H4 (cell line): ENCODE measurements around the genes UFD1, CLDN5 and DGCR8.

GRCh38 chr22:19177584-19178122, 883 bp downstream of the SLC25A1 start:
- RAMPAGE, long total RNA: no peak

DNA sequence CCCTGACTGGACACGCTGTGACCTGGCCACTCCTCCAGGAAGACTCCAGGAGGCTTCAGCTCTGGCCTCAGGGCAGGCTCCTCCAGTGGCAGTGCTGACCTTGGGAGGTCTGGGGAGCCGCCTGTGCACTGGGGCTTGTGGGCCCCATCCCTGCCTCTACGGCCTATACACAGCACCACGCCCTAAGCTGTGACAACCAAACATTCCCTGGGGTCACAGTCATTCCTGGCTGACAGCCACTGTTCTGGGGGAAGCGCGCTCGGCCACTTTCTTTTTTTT, 6.5 kb upstream of the SLC25A1 start:
- RAMPAGE, long total RNA: no peak

- RAMPAGE, long total RNA: no peak
These were observed 39.4 kb upstream of the SLC25A1 start for GRCh38 chr22:19217760-19218489.

DNA sequence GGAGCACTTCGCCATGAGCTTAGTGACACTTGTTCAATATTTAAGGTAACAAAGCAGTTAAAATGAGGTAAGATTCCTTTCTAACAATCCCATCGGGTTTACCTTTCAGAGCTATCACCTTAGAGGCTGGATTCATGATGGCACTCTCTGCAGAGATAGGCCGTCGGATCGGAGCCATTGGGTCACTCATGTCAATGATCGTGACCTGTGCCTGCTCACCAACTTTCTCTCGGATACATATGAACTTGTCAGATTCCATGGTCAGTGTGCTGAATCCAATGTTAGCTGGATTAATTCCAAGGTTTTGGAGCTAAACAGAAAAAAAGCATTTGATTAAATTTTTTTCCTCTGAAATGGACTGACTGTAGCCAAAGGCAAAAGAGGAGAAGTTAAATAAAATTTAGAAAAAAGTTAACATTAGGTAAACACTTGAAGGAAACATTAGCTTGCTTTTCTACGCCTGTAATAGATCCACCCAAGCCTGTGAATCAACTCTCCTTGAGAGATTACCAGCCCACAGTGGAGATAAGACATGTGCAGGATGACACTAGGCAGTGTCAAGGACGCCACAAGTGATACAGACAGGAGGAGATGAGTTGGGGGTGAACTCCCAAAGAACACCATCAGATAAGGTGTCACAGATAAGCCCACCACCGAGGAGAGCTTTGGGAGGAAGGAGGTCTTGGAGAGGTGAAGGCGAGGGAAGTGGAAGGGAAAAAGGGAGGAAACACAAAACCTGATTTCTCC, 15.8 kb downstream of the CLTCL1 start:
- RAMPAGE, long total RNA: no peak

DNA sequence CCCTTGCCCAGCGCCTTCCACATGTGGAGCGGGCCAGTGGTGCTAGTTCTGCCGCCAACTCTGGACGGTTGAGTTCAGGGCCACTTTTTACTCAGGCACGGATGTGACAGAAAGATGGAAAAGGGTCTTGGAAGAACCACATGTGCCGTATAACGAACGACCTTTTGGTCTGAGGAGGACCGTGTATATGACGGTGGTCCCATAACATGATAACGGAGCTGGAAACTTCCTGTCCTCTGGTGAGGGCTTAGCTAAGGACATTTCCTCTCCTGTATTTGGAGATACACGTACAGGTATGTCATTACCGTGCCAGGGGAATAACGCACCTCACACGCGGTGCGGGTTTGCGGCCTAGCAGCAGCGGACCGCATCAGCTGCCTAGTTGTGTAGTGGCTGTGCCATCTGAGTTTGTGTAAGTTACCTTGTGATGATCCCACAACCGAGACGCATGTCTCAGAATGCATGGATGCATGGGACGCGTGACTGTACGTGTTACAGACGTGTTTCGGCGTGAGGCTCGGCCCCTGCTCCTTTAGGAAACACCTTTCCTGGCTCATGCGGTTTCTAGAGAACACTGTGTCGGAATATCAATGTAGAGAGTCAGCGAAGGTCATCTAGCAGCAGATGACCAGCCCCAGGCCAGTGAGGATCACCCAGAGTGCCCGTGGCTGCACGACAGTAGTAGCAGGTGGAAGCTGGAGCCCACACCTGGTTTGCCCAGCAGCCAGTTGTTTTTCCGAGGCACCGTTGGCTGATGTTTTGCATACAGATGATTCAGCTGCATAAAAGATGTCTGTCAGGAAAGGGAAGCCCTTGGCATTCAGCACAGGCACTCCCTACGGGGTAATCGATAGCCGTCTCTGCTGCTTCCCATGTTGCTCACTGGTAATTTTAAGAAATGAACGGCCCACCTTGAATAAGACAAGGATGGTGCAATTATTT, 790 bp upstream of the CLTCL1 start:
- RAMPAGE, long total RNA: no peak

DNA sequence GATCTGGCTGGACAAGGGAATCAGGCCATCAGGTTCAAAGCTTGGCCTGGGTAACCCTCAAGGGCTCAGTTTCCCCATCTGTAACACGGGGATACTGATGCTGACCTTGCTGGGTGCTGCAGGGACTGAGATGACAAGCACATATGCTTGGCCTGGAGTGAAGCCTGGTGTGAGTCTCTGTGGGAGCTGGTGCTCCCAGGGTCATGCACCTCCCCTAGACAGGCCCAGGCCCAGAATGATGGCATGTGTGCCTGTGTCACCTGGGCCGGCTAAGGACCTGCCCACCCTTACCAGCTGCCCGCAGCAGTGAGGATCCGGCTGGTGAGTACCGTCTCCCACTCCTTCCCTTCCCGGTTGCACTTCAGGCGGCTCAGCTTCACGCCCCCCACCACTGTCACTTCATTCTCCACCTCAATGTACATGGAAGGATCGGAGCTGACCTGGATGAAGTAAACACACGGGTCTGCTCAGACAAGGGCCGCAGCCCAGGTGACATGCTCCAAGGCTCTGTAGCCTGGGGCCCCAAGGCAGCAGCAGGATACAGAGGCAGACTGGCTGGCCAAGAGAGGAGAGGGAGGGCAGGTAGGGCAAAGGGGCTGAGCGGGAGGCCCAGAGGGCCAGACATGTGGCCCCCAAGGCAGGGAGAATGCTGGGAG, 67.7 kb upstream of the CLTCL1 start:
- RAMPAGE, long total RNA: no peak

GRCh38 chr22:19362747-19362946, 68.9 kb downstream of the HIRA start:
- RAMPAGE, long total RNA: no peak

DNA sequence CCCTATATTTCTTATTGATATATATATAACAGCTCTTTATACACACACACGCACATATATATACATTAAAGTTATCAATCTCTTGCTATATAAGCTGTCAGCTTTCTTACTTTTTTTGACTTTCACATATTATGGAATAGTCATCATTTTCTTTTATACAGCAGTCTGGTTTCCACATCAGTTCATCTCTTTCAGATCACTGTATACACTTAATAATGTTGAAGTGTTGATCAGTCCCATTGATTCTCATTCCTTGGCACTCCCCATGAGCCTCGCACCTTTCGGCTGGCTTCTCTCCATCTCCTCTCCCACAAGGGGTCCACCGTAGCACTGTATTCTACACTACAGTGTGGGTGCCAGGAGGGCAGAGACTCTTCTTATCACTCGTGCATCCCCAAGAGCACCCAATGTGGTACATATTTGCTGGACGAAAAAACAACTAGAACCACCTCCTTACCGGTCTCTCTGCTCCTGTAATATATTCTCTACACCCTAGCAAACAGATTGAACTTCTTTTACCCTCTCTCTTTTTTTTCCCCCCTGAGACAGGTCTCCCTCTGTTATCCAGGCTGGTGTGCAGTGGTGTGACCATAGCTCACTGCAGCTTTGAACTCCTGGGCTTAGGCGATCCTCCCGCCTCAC, 1.2 kb downstream of the C22orf39 start:
- RAMPAGE, long total RNA: no peak

DNA sequence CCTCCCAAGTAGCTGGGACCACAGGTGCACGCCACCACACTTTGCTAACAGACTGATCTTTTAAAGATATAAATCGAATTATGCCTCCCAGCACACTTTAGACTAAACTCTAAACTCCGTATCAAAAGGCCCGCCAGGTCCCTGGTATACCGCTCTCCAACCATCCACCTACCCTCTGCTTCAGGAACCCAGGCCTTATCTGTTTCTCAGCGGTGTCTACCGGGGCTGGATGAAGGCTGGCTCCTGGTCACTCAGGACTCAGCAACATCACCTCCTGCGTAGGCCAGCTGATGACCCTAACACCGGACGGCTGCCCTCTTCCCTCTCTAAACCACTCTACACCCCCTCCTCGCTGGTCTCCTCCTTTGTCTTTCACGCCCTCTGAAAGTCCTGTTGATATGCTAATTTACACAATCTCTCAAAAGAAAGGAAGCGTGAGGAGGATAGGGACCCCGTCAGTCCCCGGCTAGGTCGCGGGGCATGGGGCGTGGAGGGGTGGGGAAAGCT, 636 bp downstream of the C22orf39 start:
- RAMPAGE, long total RNA: no peak

DNA sequence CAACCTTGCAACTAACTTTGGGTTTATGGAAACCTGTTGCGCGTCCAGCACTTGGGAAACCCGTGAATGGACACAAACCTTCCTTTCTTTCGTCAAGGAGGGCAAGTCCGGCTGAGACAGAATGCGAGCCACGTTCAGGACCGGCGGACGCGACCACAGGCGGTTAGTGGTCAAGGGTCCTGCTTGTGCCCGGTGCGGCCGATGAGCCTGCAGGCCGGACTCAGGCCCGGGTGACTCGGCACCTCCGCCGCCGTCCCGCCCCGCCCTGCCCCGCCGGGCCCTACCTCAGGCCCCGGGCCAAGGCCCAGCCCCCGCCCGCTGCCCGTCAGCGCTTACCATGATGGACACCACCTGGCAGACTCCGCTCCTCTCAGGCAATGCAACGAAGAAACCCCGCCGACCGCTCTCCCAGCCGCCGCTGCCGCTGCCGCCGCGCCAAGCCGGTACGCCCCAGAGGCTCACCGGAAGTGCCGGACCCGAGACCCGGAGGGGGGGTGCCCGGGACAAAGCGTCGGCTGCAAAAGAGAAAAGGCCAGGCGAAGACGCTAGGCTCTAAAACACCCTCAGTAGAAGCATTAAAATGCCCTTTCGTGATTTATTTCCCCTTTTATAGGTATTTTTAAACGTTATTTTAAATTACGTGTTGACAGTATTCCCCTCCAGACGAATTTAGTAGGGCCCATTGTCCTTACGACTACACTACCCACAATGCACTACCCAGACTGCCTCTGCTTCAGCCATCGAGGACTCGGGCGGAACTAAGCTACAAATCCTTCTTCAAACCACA, at the start of gene UFD1:
UFD1 (minus strand) TSS at position 447 of the 787 bp plus-strand sequence.
- RAMPAGE, long total RNA: start-site peak on the minus strand centred at position 241 of the sequence, 51 bp wide, 21 reads; start-site peak on the minus strand centred at position 410 of the sequence, 58 bp wide, 146 reads

- RAMPAGE, long total RNA: no peak
These were observed at the start of gene CLDN5 for GRCh38 chr22:19524314-19525114. CLDN5 (minus strand) TSS chr22:19524410.

DNA sequence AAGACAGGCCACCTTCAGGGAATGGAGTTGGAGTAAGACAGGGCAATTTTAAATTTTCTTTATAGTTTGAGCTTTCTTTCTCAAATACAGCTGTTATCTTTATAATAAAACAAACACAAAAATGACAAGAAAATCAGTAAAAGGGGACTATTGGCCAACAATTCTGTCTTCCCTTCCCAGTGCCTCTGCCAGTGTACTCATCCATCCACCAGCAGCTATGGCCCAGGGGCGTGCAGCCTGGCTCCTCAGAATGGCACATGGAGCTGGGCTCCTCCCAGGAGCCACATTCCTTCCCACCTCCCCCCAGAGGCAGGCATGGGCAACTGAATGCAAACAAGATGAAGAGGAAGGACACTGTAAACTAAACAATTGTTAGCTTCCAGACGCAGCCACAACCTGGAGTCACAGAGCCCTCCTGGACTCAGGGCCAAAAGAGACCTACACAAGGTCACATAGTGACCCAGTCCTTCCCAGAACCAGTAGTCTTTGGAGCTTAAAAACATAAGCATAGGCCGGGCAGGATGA, 30.5 kb upstream of the CLDN5 start:
- RAMPAGE, long total RNA: no peak

GRCh38 chr22:19604827-19605221, 80.6 kb upstream of the CLDN5 start:
- RAMPAGE, long total RNA: no peak

DNA sequence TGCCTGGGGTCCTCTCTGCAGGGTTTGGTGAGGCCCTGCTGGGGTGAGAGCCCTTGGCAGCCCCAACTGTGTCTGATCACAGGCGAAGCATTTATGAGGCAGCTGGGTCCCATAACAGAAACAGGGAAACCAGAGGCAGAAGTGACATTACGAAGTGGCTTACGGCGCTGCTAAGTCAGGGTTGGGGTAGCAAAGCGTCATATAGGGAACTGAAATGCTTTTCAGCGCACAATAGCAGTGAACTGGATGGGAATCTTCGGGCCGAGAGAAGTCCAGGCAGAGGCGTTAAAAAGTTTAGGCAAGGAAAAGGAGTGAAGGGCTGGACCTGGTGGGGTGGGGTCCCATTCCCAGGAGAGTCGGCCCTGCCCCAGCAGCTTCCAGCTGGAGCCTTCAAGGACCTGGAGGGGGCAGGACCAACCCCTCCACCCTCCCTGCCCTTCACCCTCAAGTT, 92.1 kb upstream of the SEPTIN5 start:
- RAMPAGE, long total RNA: no peak

- RAMPAGE, long total RNA: no peak
These were observed 7.2 kb downstream of the TBX1 start for GRCh38 chr22:19767625-19768393.

DNA sequence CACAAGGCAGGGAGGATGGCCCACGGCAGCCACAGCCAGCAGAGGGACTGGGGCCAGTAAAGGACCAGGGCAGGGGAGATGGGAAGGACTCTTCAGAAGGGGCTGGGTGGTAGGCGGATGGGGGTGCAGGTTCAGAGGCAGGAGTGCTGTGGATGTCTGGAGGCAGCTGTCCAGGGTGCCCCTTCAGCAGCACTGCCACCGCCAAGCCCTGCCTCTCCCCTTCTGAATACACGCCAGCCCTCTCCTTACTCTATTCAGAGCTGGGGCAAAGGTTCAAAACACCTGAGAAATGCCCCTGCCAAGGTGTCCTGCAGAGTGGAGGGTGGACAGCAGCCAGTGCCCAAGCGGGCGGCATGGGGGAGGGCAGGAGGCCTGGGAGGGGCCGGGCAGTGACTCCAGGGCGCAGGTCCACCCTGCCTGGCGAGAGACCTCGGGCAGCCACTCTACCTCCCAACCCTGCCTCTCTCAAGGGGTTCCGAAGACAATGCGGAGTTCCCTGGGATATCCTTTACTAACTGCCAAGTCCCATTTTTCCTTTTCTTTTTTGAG, 31.9 kb downstream of the GNB1L start:
- RAMPAGE, long total RNA: no peak

GRCh38 chr22:19932196-19933279, 9.0 kb upstream of the COMT start:
- RAMPAGE, long total RNA: no peak

DNA sequence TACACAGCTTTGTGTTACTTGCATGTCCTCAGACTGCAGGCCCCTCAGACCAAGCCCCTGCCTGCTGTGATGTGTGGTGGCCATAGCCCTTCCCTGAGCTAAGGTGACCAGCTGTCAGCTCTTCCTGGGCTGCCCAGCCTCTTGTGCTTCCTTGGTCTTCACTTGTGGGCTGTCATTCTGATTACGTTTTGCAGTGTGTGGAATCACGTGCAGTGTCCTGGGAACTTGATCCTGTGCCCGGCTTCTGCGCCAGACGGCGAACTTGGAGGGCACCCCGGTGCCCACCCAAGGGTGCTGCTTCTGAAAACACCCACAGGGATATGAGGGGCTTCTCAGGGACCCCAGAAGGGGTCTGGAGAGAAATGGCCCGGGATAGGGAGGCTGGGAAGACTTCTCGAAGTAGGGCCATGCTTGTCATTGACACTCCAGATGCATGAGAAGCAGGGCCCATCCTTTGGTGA, 1.6 kb downstream of the TANGO2 start:
- RAMPAGE, long total RNA: no peak

DNA sequence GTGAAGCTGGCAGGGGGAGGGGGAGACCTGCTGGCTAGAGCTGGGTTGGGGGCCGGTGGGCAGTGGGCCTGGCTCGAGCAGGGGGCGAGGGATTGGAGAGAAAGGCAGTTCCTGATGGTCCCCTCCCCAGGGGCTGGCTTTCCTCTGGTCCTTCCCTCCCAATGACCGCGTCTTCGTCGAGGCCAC, 12.0 kb downstream of the TANGO2 start:
- RAMPAGE, long total RNA: no peak

GRCh38 chr22:20079604-20080912, at the start of gene DGCR8:
DGCR8 (plus strand) TSS chr22:20080241.
- RAMPAGE, long total RNA: no peak